Endometrial microvascular endothelial cells (primary cell): ENCODE measurements around the genes C1QTNF9 and POLR1D.

DNA sequence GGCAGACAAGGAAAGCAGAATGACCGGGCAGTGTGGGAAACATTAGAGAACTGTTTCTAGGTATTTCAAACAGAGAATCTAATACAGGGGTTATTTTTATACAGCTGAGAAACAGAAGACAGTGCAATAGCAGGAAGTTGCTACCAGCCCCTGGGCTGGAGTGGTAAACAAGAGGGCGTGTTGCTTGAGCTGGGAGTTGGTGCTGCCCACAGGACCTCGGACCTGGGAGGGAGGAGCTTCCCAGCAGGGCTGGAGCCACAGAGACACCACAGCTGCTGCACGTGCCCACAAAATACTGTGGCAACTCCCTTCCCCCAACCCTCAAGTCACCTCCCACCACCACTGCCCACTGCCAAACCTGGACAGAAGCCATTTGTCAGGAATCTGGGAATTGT lies 57.0 kb downstream of the SPATA13 start:
- RAMPAGE, long total RNA, result no peak

- RAMPAGE, long total RNA, result no peak
Observed at GRCh38 chr13:24254101-24254896, 55.1 kb upstream of the C1QTNF9 start.

DNA sequence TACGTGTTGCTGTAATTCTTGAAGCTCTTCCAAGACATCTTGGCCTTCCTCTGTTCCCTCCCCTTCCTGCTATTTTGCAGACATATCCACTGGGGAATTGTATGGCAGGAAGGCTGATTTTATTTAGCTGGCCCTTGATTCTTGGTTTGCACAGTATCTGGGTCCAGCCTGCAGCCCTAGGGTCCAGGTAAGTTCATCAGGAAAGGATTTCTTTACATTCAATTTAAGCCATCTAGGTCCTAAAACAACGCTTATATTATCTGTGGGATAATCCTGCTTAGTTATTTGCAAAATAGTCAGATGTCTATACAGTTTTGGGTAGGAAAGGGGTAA lies at the start of gene C1QTNF9:
Gene C1QTNF9, plus strand, starts transcription at position 151 of the 333 bp plus-strand sequence.
- RAMPAGE, long total RNA, result no peak

DNA sequence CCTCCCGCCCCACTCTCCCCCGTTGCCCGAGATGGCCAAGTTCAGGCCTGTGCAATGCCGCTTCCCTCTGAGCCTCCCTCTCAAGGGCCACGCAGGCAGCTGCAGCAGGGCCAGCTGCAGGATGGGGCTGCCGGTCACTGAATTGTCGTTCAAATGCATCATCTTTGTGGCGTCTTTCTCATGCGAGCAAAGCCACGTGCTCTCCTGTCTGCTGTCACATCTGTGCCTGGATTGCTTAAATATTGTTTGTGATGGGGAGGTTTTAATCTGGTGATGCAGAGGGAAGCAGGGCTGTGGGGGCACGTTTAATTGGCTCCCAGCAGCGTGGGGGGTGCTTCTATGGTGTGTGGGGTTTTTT lies 26.6 kb downstream of the SHISA2 start:
- RAMPAGE, long total RNA, result no peak

GRCh38 chr13:26316720-26317237 lies 62.9 kb downstream of the CDK8 start:
- RAMPAGE, long total RNA, result no peak

- RAMPAGE, long total RNA, result no peak
Observed at GRCh38 chr13:26600482-26601011, 43.1 kb downstream of the WASF3 start.

GRCh38 chr13:26968276-26969581 lies 202.9 kb downstream of the USP12 start:
- RAMPAGE, long total RNA, result no peak

DNA sequence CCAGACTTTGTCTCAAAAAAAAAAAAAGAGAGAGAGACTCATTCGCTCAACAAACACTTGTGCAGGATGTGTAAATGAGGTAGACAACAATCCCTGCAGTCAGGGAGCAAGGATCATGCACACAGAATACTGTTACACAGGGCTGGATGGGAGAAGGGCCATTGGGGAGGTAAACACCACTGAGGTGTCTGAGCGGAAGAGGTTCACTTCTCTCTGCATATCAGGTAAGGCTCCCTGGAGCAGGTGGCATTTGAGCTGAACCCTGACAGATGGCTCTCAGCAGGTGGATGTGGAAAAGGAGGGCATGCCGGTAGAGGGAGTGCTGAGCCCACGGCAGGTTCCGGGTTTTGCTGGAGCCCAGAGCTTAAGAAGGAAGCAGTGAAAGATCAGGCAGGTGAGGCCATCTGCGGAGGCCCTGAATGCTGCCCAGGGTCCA lies 199.6 kb downstream of the USP12 start:
- RAMPAGE, long total RNA, result no peak

DNA sequence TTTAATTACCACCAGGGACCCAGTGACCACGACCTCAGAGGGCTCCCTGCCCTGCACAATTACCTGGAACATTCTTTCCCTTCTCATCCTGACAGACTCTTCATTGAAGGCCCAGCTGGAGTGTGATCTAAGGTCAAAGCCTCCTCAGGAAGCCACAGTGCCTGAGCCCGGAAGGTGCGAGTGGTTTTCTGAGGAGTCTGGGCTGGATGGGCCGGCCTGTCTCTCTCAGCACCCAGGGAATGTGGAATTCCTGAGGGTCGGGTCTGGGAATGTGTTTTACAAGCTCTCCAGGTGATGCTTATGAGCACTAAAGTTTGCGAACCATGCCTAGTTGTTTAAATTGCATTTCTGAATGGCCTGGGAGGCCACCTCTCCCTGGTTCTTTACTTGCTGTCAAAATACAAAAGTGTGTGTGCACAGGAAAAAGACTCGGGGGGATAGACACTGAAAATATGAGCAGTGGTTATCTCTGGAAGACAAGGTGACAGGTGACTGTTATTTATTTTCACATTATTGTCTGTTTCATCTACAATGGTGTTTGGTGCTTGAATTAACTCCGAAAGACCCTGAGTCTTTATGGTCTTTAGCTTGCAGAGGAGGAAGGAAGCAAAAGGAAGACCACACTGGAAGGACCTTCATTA lies 193.0 kb downstream of the USP12 start:
- RAMPAGE, long total RNA, result no peak

DNA sequence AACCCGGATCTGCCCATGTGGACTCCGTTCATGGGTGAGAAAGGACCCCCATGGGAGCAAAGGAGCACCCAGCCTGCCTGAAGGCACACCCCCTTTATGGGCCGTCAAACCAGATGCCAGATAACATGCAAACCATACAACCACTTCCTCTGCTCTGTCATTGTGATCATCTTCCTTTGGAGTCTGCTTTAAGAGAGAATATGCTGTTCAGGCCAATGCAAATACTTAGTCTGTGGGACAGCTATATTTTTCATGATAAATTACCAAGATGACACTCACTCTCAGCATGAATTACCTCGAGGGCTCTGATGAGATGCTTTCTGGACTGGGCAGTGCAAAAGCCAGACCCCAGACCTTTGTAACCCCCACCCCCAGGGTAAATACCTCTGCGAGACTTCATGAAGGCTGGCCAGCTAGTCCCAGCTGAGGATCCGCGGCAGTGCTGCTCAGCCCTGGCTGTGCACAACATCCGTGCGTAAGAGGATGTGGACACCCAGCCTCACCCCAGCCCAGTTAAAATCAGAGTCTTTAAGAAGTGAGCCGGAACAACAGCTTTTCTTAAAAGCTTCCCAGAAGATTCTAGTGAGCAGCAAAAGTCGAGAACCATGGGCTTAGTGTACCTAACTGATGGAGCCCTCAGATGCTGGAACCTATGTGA lies 126.5 kb downstream of the USP12 start:
- RAMPAGE, long total RNA, result no peak

GRCh38 chr13:27169222-27170088 lies 2.2 kb downstream of the USP12 start:
- RAMPAGE, long total RNA, result no peak

GRCh38 chr13:27195260-27195614 lies 23.6 kb upstream of the USP12 start:
- RAMPAGE, long total RNA, result no peak

DNA sequence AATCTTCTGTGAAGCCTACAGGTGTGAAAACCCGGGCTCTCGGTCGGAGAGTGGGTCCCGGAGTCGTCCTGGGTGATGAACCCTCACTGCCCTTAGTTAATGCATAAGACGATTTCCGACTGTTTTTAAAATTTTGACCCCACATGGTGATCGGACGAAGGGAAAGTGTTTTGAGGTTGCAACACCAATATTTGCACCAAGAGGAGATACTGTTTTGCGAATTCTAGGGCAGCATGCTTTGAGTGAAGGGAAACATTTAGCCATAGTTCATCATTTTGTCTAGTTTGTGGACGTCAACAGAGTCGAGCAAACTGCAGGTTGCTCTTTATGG lies 681 bp downstream of the RPL21 start:
- RAMPAGE, long total RNA, result no peak

DNA sequence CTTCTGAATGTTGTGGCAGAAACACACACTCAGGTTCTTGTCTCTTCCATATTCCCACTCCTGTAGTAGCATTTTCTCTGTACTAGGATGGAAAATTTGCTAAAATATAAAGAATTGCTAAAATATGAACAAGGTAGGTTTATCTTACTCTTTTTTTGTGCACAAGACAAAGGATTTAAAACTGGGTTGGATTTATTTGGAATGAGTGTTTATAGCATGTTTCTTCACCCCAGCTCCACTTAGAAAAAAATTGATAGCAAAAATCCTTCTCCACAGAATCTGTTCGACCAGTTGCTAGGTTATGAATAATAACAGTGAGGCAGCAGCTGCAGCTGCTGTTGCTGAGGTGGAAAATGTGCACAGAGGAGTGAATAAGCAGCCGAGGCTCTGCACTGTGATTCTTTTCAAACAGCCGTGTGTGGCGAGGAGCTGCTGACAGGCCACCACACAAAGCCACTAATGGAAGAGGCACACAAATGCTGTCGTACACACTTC lies 6.6 kb upstream of the RASL11A start:
- RAMPAGE, long total RNA, result no peak

DNA sequence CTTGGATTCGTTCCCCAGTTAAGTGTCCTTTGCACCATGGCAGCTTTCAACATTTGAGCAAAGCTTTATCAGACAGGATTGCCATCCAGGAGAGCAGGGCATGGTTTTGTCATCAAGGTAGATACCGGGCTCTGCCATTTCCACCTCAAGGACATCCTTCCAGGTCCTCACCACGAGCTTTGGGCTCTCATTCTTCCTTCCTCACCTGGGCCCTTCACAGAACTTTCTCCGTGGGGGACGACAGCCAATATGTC lies 28.3 kb downstream of the RASL11A start:
- RAMPAGE, long total RNA, result no peak

DNA sequence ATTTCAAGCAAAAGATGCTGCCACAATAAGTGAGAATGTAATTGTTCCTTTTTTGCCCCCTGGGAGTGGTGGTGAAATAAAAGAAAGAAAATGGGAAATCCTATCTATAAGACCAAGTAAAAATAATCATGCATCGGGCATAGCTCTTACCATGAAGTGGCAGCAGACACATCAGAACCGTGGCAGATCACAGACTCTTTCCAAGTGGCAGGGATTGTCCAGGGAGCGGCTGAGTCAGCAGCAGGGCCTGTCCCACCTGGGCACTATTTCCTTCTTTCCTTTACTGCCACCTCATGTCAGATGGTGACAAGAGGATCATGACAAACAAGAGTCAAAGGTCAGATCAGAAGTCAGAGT lies 84.0 kb upstream of the MTIF3 start:
- RAMPAGE, long total RNA, result no peak

GRCh38 chr13:27549169-27549658 lies 71.1 kb downstream of the LNX2 start:
- RAMPAGE, long total RNA, result no peak

GRCh38 chr13:27599748-27600410 lies 20.4 kb downstream of the LNX2 start:
- RAMPAGE, long total RNA, result no peak

DNA sequence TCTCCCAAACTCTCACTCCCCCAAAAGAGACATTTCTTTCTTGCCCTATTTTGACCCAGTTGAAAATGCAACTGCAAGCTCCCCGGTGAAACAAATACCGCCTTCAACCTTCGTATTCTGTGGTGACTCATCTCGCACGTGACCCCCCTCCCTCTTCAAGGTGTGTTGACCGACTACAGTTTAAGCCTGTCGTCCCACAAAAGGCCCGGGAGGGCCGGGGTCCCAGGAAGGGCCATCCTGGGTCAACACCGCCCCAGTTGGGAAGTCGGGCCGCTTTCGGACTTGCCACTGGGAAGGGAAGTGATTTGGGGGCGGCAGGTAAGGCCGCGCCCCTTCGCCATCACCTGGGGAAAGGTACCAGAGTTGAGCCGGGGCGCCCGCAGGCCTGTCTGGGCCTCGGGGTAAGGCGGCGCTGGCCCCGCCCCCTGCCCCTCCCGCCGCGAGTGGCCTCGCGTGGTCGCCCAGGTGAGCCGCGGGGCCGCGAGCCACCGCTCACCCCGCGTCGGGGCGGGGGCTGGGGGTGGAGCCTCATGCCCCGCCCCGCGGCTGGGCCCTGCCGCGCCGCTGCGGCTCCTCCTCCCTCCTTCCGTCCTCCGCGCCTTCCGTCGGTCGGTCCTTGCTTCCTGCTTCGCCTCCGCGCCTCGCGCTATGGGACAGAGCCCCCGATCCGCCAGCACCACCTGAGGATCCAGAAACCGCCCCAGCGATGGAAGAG lies at the start of gene POLR1D:
Gene POLR1D, plus strand, starts transcription at position 615 of the 715 bp plus-strand sequence.
- RAMPAGE, long total RNA, result start-site peak on the plus strand centred at position 606 of the sequence, 52 bp wide, 859 and 1,091 reads in 2 replicates

GRCh38 chr13:27621993-27622615 lies 412 bp downstream of the POLR1D start:
- RAMPAGE, long total RNA, result no peak